SP-49 (cell line): ENCODE measurements around a stretch of chr5.

DNA sequence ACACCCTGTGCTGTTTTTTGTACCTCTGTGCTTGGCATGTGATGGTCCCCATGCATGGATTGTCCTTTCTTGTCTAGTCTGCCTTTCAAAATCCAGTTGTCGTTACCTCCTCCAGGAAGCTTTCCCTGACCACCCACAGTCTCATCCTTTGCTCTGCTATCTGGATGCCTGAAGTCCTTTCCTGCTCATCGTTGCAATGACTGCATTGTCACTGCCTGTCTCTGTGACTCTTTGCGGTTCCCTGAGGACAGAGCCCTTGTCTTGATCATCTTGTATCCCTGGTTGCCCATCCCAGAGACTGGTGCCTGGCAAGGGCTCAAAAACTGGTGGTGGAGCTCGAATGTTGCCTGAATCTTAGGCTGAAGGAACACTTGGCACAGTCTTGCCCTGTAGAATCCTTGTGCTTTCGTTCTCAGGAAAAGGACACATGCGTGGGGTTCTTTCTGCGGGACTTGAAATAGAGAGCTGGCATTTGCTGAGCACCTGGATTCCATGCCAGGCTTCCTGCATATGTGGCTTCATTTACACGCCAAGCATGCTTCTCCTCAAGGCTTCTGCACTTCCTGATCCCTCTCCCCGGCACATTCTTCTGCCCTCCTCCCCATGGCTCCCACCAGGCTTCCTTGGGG is 2.4 kb downstream of the NEURL1B start:
- PRO-cap = no peak

DNA sequence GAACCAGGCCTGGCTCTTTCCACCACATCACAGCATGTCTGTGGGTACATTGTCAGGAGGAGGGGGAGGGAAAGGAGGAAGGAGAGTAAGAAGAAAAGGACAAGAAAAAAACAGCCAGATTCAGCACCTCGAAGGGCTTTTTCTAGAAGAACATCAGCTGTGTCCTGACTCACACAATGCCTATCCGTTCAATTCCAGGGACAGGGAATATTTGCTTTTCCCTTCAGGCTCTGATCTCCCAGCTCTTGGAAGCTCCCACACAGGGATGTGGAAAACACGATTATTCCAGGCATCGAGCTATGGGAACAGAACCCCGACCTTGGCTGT is 54.1 kb downstream of the NEURL1B start:
- PRO-cap = no peak

GRCh38 chr5:172696415-172696885 is 55.4 kb downstream of the NEURL1B start:
- PRO-cap = no peak

- PRO-cap = no peak
These were observed 12.3 kb downstream of the ERGIC1 start for GRCh38 chr5:172846192-172846971.

GRCh38 chr5:172902915-172903482 is 56.2 kb upstream of the RPL26L1 start:
- PRO-cap = no peak

GRCh38 chr5:172913102-172913850 is 45.9 kb upstream of the RPL26L1 start:
- PRO-cap = no peak

DNA sequence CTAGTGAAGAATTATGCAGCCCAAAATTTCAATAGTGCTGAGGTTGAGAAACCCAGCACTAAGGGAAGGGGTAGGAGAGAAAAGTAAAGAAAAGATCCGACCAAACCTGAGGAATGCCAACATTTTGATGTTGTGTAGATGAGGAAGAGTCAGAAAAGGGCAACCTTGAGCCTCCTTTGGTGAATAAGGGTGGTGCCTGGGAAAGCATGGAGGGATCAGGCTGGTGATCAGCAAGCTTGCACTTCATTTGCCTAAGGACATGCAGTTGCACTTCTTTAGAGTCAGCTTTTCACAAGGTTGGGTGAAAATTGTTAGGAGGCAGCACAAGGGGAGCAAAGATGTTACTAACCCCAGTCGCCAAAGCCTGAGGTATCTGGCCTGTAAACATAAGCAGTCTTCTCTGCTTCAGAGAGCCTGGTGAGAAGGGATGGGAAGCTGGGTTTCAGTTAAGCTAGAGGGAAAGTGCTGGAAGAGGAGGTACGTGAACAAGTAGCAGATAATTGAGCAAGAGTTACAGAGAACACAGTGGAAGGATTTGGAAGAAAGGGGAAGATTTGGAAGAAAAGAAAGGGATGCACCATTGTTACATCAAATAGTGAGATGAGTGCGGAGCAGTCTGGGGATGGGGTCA is 20.5 kb downstream of the ATP6V0E1 start:
- PRO-cap = no peak

DNA sequence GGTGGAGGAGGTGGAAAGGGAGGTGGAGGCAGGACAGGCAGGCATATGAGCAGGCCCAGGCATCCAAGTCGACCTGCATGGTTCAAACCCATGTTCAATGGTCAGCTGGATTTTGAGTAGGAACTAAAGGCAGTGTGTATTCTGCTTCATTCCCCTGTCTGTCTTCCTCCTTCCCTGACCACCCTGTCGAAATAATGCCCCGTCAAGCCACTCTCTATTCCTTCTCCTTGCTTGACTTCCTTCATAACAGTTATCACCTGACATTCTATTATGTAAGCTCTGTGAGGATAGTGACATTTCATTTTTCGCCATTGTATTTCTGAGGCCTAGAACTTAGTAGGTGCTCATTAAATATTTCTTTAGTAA is 34.8 kb downstream of the ATP6V0E1 start:
- PRO-cap = no peak

- PRO-cap = no peak
These were observed 6.4 kb downstream of the NKX2-5 start for GRCh38 chr5:173228537-173229118.

- PRO-cap = no peak
These were observed 988 bp upstream of the NKX2-5 start for GRCh38 chr5:173235901-173236486.

DNA sequence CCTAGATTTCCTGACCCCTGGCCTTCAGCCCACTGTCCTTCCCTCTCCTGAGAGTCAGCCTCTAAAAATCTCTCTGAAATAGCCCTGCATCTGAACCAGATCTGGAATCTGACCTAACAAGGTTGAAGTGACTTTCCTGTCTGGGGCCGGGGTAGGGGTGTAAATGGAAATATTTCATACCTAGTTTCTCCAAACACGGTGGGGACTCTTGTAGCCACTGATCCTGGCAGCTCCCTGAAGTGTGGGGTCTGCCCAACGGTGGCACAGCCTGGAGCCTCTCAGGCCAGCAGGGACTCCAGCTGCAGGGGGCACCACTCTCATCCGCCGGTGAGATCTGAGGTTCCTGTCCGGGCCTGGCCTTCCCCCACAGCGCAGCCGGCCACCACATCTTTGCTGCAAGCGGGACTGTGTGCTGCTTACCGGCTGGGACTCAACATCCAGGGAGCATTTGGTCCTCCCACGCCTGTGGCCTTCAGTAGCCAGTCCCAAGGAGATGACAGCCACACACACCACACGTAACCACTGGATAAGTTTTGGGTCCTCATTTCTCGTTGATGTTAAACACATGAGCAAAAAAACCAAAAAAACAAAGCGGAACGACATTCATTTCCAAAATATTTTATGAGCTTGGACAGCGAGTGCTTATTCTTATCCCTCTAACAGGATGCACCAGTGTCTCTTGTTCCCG is 7.7 kb upstream of the NKX2-5 start:
- PRO-cap = no peak

- PRO-cap = no peak
These were observed 9.4 kb upstream of the NKX2-5 start for GRCh38 chr5:173244206-173244995.

GRCh38 chr5:173755120-173755835 is 132.9 kb upstream of the CPEB4 start:
- PRO-cap = no peak

DNA sequence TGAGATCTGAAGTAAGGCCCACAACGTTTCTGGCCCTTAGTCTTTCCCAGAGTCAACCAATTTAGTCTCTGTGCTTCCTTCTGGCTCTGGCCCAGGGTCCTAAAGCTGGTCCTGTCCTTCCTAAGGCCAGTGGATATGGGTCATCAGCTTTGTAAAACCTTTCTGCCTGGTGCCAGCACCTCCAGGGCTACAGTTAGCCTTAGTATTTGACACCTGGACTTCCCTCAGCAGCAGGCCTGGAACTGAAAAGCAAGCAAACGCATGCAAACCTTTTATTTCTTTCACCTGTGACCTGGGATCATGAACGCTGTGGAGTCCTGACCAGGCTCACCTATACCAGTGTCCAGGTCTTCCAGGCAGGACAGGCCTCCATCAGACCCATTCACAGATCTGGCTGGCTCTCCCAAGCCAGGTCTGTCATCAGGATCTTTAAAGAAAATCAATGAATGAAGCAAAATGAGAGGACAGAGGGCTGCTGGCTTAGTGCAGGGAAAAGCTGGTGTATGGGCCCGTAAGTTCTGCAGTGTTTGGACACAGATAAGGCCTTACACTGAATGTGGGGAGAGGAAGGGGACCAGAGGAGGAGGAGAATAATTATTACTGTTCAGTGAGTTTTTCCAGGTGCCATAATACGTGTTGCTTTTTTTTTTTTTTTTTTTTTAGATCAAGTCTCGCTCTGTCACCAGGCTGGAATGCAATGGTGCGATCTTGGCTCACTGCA is 96.3 kb upstream of the CPEB4 start:
- PRO-cap = no peak

DNA sequence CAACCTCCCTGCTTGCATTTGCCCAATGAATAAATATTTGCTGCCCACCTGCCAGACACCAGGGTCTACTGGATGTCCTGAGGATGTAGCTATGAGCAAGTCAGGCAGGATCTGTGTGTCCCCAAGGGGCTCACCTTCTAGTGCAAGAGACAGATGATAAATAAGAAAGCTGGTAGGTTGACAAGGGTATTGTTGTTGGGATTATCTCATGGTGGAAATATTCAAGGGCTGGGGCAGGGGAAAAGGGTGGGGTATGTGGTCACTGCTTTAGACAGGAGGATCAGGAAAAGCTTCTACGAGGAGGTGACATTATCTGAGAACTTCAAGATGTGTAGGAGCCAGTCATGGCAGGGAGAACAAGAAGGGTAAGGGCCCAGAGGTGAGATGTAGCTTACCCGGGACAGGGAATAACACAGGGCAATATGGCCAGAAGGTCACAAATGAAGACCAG is 28.5 kb upstream of the CPEB4 start:
- PRO-cap = no peak

DNA sequence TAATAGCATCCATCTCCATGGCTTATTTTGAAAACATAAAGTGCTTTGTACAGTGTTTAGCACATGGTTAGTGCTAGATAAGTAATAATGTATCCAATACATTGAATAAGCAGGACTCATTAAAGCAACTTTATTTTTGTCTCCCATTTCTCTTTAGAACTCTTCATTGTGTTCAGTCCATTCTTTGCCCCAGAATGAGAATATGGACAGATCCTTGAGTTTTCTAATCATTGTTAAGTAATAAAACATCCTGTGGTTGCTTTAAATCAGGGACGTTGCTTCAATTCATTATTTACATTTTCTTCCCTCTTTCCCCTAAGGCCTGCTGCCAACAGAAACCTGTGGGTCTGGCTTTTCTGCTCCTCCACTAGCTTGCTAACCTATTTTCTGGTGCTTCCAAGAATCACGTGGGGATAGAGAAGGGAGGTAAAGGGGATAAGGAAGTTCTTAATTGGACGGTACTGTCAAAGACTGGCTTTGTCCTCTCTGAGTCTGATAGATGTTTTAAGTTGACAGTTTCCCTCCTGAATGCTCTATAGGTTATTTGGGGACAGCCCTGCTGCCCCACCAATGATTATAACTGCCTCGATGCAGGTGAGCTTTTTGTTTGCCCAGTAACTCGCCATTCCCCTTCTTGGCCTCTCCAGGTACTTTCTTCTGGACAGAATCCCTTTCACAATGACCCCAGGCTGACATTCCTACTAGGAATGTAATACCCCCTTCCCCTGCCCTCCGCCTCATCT is 20.1 kb upstream of the CPEB4 start:
- PRO-cap = no peak

- PRO-cap = no peak
These were observed 15.2 kb upstream of the CPEB4 start for GRCh38 chr5:173873026-173873352.

DNA sequence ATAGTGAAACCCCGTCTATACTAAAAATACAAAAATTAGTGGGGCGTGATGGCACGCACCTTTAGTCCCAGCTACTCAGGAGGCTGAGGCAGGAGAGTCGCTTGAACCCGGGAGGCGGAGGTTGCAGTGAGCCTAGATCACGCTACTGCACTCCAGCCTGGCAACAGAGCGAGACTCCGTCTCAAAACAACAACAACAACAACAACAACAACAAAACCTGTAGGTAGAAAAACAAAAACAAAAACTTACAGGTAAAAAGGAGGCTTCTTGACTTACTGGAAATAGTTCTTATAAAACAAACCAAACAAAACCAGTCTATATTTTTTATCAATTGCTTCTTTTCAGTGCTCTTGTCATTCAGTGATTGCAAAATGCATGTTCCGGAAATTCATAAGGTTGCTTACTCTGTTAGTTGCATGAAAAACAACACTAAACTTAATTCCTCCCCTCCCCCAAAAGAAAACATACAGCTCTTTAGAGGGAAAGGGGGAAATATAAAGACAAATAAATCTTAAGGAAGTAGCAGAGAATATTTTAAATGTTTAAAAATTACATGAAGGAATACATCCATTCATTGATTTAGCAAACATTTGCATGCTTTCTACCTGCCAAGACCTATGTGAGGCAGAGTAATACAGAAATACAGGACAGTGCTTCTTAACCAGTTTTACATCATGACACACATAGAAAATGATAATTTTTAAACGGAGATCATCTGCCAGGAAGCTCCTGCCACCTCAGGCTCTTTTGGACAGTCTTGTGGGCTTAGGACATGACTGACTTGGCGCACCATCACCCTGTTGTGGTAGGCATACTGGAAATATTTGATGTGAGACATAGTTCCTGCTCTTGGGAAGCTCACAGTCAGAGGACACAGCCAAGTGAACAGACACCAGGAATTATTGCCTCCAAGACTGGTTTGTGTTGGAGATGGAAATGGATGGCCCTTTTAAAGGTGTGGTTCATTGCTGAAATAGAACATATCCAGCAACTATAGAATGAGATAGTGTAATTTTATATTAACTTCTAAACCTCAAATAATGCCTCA is 19.3 kb downstream of the CPEB4 start:
- PRO-cap = no peak

DNA sequence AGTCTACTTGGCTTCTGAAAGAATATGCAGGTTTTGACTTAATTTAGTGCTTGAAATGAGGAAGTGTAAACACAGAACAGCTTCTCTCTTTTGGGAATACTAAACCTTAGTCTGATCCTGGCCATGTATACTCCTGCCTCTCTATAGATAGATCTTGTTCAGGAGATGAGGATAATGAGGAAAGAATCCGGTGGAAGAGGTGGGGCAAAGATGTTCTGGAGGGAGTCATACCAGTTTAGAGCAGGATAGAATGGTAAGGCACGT is 19.9 kb downstream of the CPEB4 start:
- PRO-cap = no peak

DNA sequence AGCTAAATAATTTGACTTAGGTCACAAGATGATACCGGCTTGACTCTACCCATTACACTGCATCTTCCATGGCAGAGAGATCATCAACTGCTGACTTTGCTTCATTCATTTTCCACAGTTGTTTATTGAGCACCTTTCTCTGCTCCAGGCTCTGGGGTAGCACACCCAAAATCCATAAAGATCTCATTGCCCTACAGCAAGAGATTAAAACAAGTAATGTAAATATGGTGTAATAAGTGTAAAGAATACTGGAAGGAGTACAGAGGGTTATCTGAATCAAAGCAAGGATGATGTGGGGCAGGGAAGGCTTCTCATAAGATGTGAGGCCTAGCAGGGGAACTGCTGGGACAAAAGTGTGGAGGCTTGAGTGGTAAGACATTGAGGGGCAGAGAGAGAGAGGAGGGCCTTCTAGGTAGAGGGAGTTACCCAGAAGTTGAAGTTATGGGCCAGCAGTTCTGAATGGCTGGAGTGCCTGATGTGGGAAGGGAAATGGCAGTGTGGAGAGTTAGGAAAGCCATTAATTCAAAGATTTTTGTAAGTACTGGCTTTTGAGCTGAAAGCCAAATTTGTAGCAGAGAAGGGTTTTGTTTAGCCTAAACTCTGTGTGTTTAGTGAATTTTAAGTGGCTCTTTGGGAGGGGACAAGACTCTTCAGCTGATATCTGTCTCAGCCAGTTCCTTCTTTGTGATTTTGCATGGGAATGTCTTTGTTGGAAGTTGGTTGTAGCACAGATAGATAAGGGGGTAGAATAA is 36.7 kb downstream of the CPEB4 start:
- PRO-cap = no peak